ENCODE measurements around a stretch of chr3.

GRCh38 chr3:69320576-69321497 is 65.1 kb downstream of the FRMD4B start:
- PRO-cap, 4 experiments = peak in 1 of 4 experiments; most common minus-strand start chr3:69320946 (in 1)
- RAMPAGE, long total RNA, 2 experiments = no peak in any of the 2 experiments
- RRBS = no CpG with 5 or more reads among the region's 11 CpGs

- PRO-cap, 4 experiments = no peak in any of the 4 experiments
- RAMPAGE, long total RNA, 2 experiments = no peak in any of the 2 experiments
- RRBS = no CpG with 5 or more reads among the region's 3 CpGs
Observed at GRCh38 chr3:69528350-69528808, 142.5 kb upstream of the FRMD4B start.

DNA sequence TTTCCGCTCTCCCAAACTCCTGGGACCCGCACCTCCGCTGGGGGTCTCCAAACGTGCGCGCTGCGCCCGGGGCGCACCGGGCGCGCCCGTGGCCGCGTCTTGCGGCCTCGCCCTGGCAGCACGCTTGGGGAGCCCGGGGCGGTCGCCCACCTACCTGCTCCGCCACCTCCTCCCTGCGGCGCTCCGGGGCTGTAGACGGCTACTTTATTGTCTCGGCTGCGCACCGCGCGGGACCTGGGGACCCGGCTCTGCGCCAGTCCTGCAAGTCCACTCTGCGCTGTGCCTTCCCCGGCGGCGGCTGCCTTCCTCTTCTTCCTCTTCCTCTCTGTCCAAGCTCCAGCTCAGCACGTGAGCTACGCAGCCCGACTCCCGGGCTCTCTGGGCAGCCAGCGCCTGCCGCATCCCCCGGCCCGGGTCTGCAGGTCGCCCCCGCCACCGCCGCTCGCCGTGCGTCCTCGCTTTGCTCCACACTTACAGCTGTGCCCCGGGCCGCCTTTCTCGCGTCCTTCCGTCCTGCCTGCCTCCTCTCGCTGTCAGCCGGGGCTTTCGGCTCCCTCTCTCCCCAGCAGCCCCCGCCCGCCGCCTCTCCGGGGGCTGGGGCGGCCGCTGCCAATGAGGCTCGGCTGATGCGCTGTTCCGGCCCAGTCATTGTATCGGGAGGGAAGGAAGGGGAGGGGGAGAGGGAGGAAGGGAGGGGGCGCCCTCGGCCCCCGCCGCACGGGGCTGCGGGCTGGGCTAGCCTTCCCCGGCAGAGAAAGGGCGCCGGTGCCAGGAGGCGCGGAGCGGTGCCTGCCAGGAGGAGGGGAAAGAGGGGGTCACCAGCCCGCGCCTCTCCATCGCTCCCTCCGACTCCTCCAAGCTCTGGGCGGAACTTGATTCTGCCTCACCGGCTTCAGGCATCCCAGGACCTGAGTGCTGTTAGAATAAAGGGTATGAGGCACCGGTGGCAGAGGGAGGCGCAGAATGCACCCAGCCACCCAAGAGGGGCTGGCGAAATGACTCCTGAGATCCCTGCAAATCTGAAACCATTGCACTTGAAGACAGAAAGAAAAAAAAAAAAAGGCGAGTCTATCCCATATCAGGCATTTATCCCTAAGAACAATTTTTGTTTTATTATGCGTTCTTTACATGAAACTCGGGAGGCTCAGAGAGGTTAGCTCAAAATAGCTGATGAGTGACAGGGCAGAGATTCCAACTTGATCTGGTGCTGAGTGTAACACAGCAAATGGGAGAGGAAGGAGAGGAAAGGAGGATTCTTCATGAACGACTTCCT is 156.6 kb upstream of the FRMD4B start:
- PRO-cap, 4 experiments = peak in 4 of 4 experiments; most common plus-strand start position 751 of the sequence (in 1); most common minus-strand start position 532 of the sequence (in 4)
- RAMPAGE, long total RNA, 2 experiments = no peak in any of the 2 experiments
- RRBS = 3% methylated on average over 64 of the region's 96 CpGs

DNA sequence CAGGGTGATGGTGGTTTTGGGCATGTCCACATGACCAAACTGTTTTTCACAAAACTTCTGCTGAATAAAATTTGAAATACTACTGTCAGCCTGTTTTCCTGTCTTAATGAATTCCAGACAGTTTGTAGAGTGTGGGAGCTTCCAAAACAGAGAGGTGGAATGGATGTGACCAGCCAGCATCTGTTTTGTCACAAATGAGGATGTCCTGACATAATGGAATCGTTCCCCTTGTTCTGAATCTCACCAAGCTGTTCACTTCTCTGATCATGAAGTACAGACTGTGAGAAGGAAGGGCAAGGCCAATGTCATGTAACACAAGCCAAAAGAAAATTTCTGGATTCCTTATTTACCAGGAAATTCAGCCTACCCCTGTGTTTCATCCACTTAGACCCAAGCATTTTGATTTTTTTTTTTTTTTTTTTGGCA is 11.9 kb downstream of the MITF start:
- PRO-cap, 4 experiments = no peak in any of the 4 experiments
- RAMPAGE, long total RNA, 2 experiments = no peak in any of the 2 experiments
- RRBS = no CpG with 5 or more reads among the region's 1 CpG

DNA sequence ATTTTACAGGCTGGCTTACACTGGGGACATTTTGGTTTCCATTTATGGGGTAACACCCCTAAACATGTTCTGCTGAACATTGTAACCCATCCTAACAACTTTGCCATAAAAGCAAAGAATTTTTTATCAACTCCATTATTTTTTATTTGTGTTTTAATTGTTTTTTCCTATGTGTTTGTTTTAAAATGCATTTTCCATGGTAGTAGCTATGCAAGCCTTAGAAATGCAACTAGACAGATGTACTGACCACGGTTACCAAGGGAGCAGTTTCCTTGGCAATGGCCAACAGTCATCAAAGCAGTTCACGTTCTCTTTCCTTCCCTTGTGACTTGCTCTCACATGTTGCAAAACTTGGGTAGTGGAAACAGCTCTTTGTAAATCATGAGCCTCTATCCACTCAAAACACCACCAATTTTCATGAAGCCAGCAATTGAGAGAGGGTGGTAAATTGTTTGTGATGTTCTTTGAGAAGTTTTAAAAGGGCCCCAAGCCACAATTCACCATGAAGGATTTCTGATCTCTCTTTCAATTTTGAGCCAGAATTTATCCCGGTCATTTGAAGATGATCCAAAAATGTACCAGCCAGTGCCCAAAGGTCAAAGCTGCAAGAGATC is 499.4 kb upstream of the MDFIC2 start:
- PRO-cap, 4 experiments = peak in 2 of 4 experiments; most common plus-strand start position 338 of the sequence (in 1)
- RAMPAGE, long total RNA, 2 experiments = no peak in any of the 2 experiments
- RRBS = no CpG with 5 or more reads among the region's 3 CpGs

DNA sequence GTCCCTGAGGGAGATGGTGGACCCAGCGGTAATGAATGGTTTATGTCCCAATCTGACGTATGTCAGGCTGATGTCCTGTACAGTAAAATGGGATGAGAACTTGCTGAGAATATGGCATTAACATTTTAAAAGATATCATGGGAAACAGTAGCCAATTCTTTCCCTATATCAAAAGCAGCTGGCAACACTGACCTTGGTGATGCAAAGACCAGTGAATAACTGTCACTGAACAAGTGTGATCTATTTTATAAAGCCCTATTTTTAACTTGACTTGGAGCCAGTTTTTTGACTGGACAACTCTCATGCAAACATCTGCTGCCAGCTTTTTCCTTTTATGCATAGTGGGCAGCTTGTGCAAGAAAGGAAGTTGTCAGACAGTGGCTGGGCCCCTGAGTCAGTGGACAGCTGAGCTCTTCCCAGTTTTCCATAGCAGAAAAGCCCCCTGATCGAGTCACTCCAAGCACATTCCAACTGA is 519.9 kb upstream of the MDFIC2 start:
- PRO-cap, 4 experiments = no peak in any of the 4 experiments
- RAMPAGE, long total RNA, 2 experiments = no peak in any of the 2 experiments
- RRBS = no CpG with 5 or more reads among the region's 3 CpGs

- PRO-cap, 4 experiments = no peak in any of the 4 experiments
- RAMPAGE, long total RNA, 2 experiments = no peak in any of the 2 experiments
- RRBS = no CpG with 5 or more reads among the region's 23 CpGs
Observed at GRCh38 chr3:70957930-70959088, 625.2 kb downstream of the FOXP1 start.

- PRO-cap, 4 experiments = peak in 3 of 4 experiments; most common plus-strand start chr3:70983044 (in 2); most common minus-strand start chr3:70982889 (in 2)
- RAMPAGE, long total RNA, 2 experiments = no peak in any of the 2 experiments
- RRBS = no CpG with 5 or more reads among the region's 9 CpGs
Observed at GRCh38 chr3:70982357-70983423, 600.8 kb downstream of the FOXP1 start.

GRCh38 chr3:71026807-71027569 is 556.5 kb downstream of the FOXP1 start:
- PRO-cap, 4 experiments = no peak in any of the 4 experiments
- RAMPAGE, long total RNA, 2 experiments = no peak in any of the 2 experiments
- RRBS = no CpG with 5 or more reads among the region's 4 CpGs

GRCh38 chr3:71100669-71101362 is 482.7 kb downstream of the FOXP1 start:
- PRO-cap, 4 experiments = no peak in any of the 4 experiments
- RAMPAGE, long total RNA, 2 experiments = no peak in any of the 2 experiments
- RRBS = no CpG with 5 or more reads among the region's 9 CpGs

GRCh38 chr3:71128822-71129457 is 454.6 kb downstream of the FOXP1 start:
- PRO-cap, 4 experiments = no peak in any of the 4 experiments
- RAMPAGE, long total RNA, 2 experiments = no peak in any of the 2 experiments
- RRBS = no CpG with 5 or more reads among the region's 6 CpGs

DNA sequence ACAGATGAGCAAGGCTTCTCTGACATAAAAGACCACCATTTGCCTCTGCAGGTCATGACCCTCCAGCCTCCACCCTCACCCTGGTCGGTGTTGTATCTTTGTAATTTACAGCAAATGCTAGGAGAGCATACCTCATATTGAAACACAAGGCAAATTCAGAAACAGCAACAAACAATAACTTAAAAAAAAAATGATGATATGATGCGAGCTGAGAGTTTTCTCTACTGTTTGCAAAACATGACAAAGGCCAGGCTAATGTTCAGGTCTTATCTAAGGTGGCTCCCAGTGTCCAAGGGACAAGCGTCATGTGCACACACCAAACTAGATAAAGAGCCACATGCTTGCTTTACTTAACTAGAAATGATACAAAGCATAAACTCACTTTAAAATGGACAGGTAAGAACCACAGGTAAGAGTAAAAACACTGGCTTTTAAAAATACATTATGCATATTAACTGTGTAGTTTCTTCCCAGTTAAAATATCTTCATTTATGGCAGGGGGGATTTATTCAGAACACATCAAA is 375.9 kb downstream of the FOXP1 start:
- PRO-cap, 4 experiments = no peak in any of the 4 experiments
- RAMPAGE, long total RNA, 2 experiments = no peak in any of the 2 experiments
- RRBS = no CpG with 5 or more reads among the region's 3 CpGs

- PRO-cap, 4 experiments = no peak in any of the 4 experiments
- RAMPAGE, long total RNA, 2 experiments = no peak in any of the 2 experiments
- RRBS = no CpG with 5 or more reads among the region's 4 CpGs
Observed at GRCh38 chr3:71219815-71220492, 363.6 kb downstream of the FOXP1 start.

- PRO-cap, 4 experiments = no peak in any of the 4 experiments
- RAMPAGE, long total RNA, 2 experiments = no peak in any of the 2 experiments
- RRBS = no CpG with 5 or more reads among the region's 11 CpGs
Observed at GRCh38 chr3:71391209-71392195, 192.0 kb downstream of the FOXP1 start.

- PRO-cap, 4 experiments = no peak in any of the 4 experiments
- RAMPAGE, long total RNA, 2 experiments = no peak in any of the 2 experiments
- RRBS = no CpG with 5 or more reads among the region's 5 CpGs
Observed at GRCh38 chr3:71455966-71456563, 127.5 kb downstream of the FOXP1 start.

- PRO-cap, 4 experiments = no peak in any of the 4 experiments
- RAMPAGE, long total RNA, 2 experiments = no peak in any of the 2 experiments
- RRBS = no CpG with 5 or more reads among the region's 2 CpGs
Observed at GRCh38 chr3:71456779-71457461, 126.6 kb downstream of the FOXP1 start.

- PRO-cap, 4 experiments = no peak in any of the 4 experiments
- RAMPAGE, long total RNA, 2 experiments = no peak in any of the 2 experiments
- RRBS = no CpG with 5 or more reads among the region's 2 CpGs
Observed at GRCh38 chr3:71511108-71511593, 72.4 kb downstream of the FOXP1 start.

GRCh38 chr3:71515455-71516094 is 68.0 kb downstream of the FOXP1 start:
- PRO-cap, 4 experiments = peak in 1 of 4 experiments; most common plus-strand start chr3:71515856 (in 1); most common minus-strand start chr3:71515754 (in 1)
- RAMPAGE, long total RNA, 2 experiments = no peak in any of the 2 experiments
- RRBS = no CpG with 5 or more reads among the region's 9 CpGs

DNA sequence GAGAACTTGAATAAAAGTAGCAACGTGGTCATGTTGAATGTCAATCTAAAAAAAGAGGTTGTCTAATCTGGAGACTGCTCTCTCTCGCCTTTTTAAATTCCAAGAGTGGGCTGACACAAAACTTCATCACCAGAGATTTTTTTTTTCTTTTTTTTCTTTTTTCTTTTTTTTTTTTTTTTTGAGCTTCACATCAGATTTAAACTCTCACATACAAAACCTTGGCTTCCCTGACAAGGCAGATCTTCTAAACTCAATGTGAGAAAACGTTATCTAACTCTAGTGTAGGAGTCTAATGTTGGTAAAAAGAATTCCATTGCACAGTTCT is 4.1 kb downstream of the FOXP1 start:
- PRO-cap, 4 experiments = no peak in any of the 4 experiments
- RAMPAGE, long total RNA, 2 experiments = no peak in any of the 2 experiments
- RRBS = no CpG with 5 or more reads among the region's 3 CpGs

- PRO-cap, 4 experiments = peak in 4 of 4 experiments; most common plus-strand start chr3:71580226 (in 1); most common minus-strand start chr3:71580113 (in 4)
- RAMPAGE, long total RNA, 2 experiments = no peak in any of the 2 experiments
- RRBS = no CpG with 5 or more reads among the region's 7 CpGs
Observed at GRCh38 chr3:71579836-71580459, 3.6 kb downstream of the FOXP1 start.

Measured in uterus (tissue), 7 donors.